ENCODE measurements around the genes TXNDC16 and MAPK1IP1L.

GRCh38 chr14:52316481-52317023 lies 2.4 kb downstream of the PTGER2 start:
- CAGE, long polyA plus RNA, result no peak
- RRBS, result no CpG with 5 or more reads among the region's 4 CpGs

GRCh38 chr14:52327216-52327566 lies 13.1 kb downstream of the PTGER2 start:
- CAGE, long polyA plus RNA, result no peak
- RRBS, result no CpG with 5 or more reads among the region's 3 CpGs

DNA sequence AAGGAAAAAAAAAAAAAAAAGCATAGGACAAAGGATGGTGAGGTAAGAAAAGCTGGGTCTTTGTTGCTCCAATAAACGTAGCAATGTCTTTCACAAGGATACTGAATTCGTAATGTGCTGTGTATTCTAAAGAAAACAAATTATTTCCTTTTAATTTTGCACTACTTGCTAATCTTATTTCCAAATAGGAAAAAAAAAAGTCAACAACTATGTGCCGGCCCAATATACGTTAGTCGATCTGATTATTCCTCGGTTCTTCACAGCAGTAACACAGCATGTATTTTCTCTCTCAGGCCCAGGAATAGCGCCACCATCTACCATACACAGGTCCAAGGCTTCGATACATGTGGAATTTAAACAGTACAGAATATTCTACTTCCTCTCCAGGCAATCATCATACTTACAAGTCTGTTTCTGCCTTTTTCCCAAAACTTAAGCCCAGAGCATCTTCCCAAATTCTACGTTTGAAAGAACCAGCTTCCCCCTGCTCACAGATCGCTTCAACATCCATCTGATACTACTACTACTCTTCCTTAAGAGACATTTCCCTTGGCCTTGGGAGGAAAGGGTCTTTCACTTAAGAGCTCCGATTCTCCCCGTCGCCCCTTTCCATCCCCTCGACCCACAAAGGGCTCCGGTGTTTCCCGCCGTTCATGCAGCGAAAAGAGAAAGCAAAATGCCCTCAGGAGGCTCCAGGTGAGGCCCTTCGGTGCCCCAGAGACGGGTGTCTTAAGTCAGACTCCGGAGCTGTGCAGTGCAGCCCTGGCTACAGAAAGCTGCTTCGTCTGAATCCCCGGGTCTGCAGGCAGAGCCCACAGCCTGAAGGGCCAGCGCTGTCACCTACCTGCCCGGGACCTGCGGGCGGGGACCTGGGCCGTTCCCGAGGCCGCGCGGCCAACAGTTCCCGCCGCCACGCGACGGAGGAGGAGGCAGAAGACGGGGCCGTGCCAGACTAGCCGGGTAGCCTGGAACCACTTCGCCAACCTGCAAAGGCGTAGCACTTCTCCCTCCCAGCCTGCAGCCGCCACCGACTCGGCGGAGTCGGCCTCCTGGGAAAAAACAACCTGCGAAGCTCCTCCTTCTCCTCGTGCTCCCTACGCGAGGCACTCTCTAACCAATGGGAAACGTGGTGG lies at the start of gene TXNDC16:
TXNDC16 (minus strand) TSS at position 1,034 of the 1,133 bp plus-strand sequence.
- CAGE, long polyA plus RNA, result start-site peak on the minus strand centred at position 1,058 of the sequence, 59 bp wide, 96 and 58 reads in 2 replicates
- RRBS, result 2% methylated on average over 17 of the region's 52 CpGs

DNA sequence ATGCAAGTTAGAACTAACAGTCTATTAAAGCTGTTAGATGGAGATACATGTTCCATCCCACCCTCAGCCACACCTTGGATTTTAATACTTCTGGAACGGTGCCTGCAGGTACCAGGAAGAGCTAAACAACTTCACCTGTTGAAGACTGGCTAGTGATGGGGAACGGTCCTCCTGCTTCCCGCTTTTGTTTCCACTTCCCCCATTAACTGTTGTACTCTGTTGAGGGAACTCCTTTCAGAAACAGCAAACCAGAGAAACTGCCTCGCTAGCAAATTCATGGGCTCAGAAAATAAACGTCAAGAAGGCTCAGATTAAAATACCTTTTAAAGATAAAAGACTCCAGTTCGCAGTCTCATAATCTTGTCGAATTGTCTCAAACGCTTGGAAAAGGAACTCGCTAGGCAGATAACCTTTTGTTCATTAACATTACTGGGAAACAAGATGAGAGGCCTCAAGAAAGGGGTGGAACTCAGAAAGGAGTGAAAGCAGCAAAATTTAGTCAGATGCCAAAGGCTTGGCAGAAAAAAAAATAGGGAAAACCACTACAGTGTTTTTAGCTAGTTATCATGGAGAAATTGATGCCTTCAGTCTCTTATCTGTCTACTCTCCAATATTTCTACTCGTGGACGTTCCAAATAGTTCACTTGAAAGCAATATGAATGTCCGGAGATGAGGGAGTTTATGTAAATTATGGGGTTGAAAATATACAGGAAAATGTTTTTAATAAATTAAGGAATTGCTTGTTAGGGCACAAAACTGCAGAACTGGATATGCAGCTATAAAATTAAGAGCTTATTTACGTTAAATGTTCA lies 1.4 kb upstream of the FERMT2 start:
- CAGE, long polyA plus RNA, result no peak
- RRBS, result no CpG with 5 or more reads among the region's 13 CpGs

- CAGE, long polyA plus RNA, result no peak
- RRBS, result no CpG with 5 or more reads among the region's 6 CpGs
These were observed 92.6 kb upstream of the FERMT2 start for GRCh38 chr14:53043325-53044053.

GRCh38 chr14:53126809-53127101 lies 26.4 kb downstream of the DDHD1 start:
- CAGE, long polyA plus RNA, result no peak
- RRBS, result no CpG with 5 or more reads among the region's 5 CpGs

DNA sequence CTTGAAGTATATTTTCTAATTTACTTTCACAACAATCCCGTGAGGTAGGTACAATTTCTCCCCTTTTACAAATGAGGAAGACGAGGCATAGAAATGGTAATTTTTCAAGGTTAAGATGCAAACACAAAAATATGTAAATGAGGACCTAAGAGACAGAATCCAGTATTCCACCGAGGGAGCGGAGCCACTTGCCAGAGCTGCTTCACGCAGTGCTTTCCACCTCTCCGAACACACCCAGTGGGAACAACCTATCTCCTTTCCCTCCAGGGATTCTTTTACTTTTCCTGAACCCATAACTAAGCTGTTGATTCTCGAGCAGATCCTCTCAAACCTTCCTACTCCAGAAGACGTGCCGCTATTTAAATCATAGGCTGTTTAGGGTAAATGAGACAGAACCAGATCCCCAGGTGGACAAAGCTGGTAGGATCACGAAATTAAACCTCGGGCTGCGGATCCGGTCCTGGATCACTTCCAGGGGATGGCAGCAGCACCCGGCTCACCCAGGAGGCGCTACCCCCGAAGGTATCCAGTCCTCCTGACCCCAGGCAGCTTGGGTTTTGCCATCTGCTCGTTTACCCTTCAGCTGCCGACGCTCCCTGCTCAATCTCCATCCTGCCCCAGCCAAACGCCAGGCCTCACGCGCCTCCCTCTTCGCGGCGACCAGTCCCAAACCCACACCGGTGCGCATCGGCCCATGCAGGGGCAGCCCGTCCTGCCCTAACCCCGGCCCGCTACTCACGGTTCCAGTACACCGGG lies 1.4 kb downstream of the DDHD1 start:
- CAGE, long polyA plus RNA, result no peak
- RRBS, result 2% methylated on average over 6 of the region's 33 CpGs

GRCh38 chr14:53152278-53153133 lies 617 bp downstream of the DDHD1 start:
- CAGE, long polyA plus RNA, result no peak
- RRBS, result 2% methylated on average over 32 of the region's 104 CpGs

DNA sequence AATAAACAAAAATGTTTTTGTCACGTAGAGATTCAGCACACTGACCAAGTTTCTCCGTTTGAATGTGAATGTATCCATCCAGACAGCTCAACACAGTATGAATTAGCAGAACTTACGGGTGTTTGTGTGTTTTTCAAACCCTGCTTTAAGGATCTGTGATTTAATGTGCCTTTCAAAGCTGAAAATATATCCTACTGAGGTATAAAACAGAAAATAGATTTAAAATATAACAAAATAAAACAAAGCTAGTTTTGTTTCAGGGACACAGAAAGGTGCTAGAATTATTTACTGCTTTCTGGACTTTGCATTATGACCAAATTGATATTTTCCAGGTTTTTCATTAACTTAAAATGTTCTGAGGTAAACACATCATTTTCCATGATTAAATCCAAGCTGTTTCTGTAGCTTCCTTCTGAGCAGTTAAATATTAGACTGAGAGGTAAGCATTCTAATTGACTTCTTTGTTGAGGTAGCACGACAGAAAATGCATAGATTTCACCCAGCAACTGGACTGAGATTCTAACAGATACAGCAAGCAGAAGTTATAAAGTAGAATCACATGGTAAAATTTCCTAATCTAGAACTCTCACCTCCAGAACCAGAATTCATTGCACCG lies 98.4 kb downstream of the BMP4 start:
- CAGE, long polyA plus RNA, result no peak
- RRBS, result no CpG with 5 or more reads among the region's 5 CpGs

GRCh38 chr14:53951677-53952896 lies 4.5 kb downstream of the BMP4 start:
- CAGE, long polyA plus RNA, result no peak
- RRBS, result 6% methylated on average over 6 of the region's 41 CpGs

GRCh38 chr14:54362972-54363446 lies 33.8 kb upstream of the CDKN3 start:
- CAGE, long polyA plus RNA, result no peak
- RRBS, result no CpG with 5 or more reads among the region's 3 CpGs

DNA sequence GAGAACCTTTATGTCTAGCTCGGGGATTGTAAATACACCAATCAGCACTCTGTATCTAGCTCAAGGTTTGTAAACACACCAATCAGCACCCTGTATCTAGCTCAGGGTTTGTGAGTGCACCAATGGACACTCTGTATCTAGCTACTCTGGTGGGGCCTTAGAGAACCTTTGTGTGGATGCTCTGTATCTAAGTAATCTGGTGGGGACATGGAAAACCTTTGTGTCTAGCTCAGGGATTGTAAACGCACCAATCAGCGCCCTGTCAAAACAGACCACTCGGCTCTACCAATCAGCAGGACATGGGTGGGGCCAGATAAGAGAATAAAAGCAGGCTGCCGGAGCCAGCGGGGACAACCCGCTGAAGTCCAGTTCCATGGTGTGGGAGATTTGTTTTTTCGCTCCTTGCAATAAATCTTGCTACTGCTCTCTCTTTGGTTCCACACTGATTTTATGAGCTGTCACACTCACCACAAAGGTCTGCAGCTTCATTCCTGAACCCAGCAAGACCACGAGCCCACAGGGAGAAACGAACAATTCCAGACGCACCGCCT lies 2.6 kb upstream of the CNIH1 start:
- CAGE, long polyA plus RNA, result no peak
- RRBS, result no CpG with 5 or more reads among the region's 12 CpGs

- CAGE, long polyA plus RNA, result no peak
- RRBS, result no CpG with 5 or more reads among the region's 14 CpGs
These were observed 110.1 kb downstream of the SAMD4A start for GRCh38 chr14:54676526-54677858.

DNA sequence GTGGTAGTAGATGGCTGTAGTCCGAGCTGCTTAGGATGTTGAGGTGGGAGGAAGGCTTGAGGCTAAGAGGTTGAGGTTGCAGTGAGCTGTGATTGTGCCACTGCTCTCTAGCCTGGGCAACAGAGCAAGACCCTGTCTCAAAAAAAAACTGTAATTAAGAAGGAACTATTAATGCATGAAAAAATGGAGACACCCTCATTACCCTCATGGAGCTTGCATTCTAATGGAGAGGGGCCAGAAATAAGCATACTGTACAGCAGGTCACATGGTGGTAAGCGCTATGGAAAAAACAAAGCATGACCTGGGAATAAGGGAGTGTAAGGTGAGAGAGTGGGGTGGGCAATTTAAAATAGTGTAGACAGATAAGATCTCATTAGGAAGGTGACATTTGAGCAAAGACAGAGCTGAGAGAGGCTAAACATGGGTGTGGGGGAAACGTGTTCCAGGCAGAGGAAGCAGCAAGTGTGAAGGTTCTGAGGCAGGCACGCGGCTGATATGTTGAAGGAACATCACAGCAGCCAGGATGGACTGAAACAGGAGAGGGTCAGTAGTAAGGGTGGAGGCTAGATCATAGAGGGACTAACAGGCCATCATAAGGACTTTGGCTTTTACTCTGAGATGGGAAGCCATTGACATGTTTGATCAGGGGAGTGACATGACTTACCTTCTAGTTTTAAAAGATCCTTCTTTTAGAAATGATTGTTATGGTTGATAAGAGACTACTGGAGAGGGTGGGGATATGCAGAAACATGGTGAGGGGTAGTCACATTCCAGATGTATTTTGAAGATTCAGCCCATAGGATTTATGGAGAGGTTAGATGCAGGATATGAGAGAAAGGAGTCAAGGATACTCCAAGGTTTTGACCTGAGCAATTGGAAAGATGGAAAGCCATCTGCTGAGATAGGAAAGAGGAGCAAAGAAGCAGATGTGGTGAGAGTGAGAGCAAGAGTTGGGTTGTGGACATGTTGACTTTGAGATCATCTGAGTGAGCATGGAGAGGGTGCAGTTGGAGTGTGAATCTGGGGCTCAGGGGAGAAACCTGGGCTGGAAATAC lies 126.9 kb downstream of the SAMD4A start:
- CAGE, long polyA plus RNA, result no peak
- RRBS, result no CpG with 5 or more reads among the region's 5 CpGs

GRCh38 chr14:54712323-54713289 lies 145.7 kb downstream of the SAMD4A start:
- CAGE, long polyA plus RNA, result no peak
- RRBS, result no CpG with 5 or more reads among the region's 7 CpGs

DNA sequence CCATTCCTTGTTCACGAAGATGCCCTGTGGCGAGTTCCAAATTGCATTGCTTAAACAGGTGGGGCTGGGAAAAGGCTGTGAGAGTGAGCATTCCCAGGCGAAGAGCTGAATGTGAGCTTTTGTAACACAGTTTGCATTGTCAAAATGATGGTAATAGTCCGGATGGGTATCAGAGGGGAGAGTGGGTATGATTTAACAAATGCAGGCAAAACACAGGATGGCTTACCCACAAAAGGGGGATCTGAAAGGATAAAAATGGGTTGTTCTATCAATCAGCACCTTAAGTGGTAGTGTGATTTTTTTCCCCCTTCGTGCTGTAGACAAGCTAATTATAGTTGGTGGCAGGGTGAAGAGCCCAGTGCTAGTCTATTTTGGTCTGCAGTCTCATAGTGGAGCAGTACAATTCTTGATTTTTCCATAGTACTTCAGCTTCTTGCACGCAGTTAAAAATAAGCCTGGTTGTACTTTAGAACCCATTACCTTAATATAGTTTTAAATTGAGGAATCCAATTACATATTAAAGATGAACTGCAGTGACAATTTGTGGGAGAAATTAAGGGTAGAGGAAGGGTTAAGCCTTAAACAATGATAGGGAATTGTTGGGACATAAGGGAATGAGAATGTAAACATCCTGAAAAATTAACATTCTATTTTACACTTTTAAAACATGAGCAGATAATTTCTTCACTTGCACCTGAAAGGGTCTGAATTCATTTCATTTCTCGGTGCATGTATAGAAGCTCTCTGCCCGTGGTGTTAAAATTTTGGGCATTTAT lies 132.1 kb downstream of the GCH1 start:
- CAGE, long polyA plus RNA, result no peak
- RRBS, result no CpG with 5 or more reads among the region's 8 CpGs

- CAGE, long polyA plus RNA, result no peak
- RRBS, result no CpG with 5 or more reads among the region's 4 CpGs
These were observed 56.5 kb upstream of the GCH1 start for GRCh38 chr14:54959172-54959531.

- CAGE, long polyA plus RNA, result no peak
- RRBS, result 3% methylated on average over 7 of the region's 107 CpGs
These were observed at the start of gene MAPK1IP1L for GRCh38 chr14:55051265-55052248. Gene MAPK1IP1L, plus strand, starts transcription at chr14:55051647.

- CAGE, long polyA plus RNA, result no peak
- RRBS, result no CpG with 5 or more reads among the region's 13 CpGs
These were observed 12.6 kb upstream of the LGALS3 start for GRCh38 chr14:55116151-55117080.

- CAGE, long polyA plus RNA, result no peak
- RRBS, result no CpG with 5 or more reads among the region's 7 CpGs
These were observed 11.3 kb upstream of the LGALS3 start for GRCh38 chr14:55117641-55118352.